ENCODE measurements around a stretch of chr18.

DNA sequence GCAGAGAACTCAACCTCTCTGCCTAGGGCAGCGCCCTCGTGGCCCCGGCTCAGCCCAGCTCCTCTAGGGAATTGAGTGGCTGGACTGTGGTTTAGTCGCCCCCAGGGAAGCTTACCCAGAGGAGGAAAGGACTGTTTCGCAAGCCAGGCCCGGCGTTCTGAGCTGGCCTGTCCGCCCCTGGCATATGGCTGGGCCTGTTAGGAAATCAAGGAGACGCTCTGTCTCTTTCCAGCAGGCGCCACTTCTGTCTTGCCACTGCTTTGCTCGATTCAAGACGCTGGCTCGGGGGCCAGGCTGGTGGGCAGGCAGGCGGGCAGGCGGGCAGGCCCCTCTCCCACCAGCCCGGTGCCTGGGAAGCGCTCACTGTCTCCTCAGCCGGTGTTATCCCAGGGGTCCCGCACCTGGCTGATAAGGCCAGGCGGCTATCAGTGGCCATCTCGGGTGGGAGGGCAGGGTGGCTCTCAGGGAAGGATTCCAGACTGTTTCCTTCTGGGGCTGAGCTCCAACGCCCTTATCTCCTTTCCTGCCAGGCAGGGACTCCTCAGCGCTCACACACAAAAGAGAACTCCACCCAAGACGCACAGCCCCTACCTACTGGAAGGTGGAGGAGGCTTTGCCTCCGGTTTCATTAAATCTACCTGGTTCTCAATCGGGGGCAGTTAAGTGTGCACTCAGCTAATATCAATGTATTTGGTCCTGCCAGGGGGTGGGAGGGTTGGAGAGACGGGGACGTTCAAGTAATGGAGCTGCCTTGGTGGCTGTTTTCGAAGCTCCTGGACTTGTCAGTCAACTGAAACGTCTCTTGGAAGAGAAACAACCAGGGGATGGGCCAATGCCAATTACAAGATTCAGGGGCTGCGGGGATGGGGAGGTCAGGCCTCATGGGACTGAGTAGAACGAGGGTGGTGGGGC, 109.1 kb downstream of the SMAD7 start:
- PRO-cap, result no peak

DNA sequence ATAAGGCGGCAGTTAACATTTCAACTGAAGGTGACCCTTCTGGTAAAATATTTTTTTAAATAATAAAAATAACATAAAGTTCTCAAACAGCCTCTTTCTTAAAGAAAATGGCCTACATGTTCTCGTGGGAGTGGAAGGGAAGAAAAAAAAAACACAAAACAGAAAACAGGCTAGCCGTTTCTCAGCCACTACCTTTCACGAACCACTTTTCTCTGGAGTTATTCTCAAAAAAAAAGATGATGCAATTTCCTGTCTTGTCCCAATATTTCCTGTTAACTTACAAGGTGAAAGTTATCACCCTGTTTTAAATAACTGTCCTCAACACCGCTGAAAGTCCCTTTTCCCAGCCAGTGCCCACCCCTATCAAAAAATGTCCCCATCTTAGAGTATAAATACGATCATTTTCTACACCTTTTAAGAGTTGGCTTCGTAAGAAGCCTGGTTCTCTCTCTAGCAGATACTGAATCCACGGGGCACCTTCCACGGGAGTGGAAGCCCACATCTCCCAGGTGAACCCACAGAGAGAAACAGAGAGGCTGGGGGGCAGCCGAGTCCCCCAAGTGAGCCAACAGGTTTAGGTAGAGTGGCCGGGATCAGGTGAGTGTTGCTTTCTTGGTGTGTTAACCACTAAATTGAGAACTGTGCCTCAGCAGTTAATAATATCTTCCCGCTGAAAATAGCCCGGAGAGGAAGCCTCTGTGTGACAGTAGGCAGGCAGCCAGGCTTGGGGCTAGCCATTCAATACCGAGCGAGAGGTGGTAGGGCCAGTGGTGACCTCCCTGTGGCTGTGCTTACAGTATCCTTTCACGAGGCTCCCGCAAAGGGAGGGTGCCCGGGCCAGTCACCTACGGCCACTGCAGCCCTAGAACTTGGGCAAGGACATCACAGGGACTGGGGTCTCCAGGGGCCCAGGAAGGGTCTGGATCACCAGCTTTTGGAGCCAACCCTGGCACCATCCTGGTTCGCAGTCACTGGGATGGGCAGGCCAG, 15.8 kb downstream of the SMAD7 start:
- PRO-cap, result no peak

DNA sequence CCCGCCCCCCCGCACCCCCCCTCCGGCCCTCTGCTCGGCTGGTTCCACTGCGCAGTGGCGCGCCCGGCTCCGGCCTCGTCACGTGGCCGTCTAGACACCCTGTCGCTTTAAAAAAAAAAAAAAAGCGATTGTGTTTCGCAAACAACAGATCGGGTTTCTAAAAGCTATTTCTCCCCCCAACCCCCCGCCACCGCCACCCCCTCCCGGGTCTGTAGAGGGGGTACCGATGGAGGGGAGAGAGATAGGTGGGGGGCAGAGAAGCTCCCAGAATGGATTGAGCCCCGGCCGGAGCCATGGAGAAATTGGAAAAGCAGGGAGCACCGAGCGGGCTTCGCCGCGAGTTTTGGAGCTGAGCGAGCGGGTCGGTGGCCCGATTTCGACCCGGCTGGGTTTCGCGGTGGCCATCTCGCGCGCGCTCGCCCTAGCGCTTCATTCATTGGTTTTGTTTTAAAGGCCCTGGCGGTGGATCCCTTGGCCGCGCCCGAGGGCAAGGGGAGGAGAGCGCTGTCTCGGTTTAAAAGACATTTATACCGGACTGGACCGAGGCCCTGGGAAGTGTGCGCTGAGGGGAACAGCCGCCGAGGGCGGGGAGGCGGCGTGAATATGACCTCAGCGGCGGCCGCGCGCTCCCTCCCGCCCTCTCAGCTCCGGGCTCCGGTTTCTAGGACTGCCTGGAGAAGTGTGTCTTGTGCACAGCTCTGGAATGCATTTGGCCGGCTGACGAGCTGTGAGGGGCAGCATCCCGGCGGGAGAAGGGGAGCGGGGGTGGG, 1.6 kb upstream of the SMAD7 start:
- PRO-cap, result bidirectional peak, plus-strand start at position 138 of the sequence, minus-strand start outside the sequence; bidirectional peak, plus-strand start at position 706 of the sequence, minus-strand start at position 564 of the sequence

DNA sequence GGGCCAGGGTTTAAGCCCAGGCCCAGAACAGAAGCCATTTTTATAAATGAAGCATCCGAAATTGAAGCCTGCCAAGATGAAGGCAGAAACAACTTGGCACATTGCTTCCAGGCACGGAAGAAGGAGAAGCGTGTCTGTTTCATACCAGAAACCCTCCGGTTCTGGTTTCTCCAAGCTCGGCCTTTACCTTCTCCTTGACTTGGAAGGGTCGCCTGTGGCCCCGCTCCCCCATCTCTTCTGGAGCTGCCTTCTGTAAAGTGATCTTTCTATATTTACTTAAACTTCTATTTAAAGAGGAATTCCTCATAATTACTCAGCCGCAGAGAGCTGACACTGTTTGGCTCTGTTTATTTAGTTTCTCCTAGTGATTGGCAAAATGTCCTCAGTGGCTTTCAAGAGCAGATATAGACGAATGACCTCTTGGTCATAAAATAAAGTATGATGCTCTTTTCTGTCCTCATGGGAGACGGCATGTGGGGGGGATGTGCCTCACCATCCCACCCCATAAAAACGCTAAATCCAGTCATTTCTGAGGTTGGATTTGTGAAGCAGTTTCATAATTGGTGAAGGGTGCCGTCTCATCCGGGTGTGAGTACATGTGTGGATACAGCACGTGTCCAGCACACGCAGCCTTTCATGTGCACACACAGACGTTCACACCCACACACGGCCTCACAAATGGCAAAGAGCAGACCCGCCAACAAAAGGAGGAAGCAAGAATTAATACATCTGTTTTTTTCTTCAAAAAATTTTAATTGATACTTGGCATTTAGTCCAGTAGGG, 43.3 kb upstream of the SMAD7 start:
- PRO-cap, result no peak

- PRO-cap, result no peak
Measured at GRCh38 chr18:49021327-49022034, 70.7 kb upstream of the SMAD7 start.

DNA sequence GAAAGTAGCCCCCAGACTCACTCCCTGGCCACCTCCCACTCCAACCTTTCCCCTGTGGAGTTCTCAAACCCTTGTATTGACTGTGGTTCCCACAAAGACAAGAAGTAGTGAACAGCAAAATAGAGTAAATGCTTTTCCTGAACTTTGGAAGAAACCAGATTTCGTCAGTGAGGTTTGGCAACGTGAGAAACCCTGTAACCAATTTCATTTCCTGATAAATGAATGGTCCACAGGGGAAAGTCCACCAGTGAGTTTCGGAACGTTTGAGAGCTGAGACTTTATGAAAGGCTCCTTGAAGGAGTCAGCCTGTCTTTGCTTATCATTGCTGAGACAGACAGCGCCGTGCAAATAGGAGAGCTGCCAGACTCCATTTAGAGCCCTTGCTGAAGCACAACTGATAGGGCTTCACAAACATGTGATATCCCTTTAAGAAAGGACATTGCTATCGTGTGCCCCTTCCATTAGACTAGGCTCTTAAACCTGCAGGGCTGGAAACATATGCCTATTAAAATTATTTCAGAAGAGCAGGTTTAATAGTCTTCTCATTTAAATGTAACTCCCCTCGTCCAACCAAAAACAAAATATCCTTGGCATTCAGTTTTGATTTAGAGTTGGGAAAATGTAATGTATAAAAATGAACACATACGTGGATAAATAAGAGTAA, 121.8 kb upstream of the SMAD7 start:
- PRO-cap, result no peak

GRCh38 chr18:49490542-49491021, 1.7 kb downstream of the RPL17 start:
- PRO-cap, result no peak

- PRO-cap, result no peak
Measured at GRCh38 chr18:49491102-49491569, 1.1 kb downstream of the RPL17 start.

GRCh38 chr18:49590418-49591058, 28.7 kb downstream of the LIPG start:
- PRO-cap, result no peak

GRCh38 chr18:49837454-49837852, 24.1 kb upstream of the ACAA2 start:
- PRO-cap, result no peak

DNA sequence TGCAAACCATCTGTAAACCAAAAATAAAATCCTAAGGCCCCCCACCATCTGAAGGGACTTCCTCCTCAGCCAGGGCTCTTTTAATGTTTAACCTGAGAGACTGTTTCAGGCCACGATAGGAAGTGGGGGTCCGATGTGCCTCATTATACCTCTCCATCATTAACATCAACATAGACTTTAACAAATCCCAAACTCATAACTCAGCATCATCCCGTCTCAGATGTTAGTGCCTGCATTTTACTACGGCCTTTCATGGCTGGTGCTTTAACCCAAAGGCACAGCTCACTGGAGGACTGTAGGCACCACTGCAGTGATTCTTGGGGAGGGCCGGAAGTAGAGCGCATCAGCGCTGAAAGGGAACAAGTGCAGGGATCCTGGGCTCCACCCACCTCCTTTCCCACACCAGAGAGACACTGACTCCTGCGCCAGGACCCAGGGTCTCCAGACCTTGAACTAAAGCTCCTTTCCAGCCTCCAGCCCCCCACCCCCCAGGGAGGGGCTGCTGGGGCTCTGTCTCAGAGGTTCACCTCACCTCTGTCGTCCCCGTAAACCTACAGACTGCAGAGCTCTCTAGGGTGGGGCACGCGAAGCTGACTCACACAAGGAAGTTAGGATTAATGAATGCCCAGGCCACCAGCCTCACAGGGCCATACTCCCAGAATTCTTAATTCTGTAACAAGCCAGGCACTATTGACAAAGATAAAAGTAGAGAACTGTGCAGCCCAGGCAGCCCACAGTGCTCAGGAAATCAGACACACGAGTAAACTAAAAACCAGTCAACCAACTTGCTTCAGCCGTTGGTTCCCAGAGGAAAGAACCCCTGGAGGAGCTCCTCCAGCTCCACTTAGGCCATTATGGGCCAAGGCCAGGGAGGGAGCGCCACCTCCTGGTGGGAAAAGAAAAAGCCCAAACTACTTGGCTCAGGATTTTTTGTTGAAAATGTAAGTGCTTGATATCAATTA, 45.0 kb upstream of the ACAA2 start:
- PRO-cap, result no peak

DNA sequence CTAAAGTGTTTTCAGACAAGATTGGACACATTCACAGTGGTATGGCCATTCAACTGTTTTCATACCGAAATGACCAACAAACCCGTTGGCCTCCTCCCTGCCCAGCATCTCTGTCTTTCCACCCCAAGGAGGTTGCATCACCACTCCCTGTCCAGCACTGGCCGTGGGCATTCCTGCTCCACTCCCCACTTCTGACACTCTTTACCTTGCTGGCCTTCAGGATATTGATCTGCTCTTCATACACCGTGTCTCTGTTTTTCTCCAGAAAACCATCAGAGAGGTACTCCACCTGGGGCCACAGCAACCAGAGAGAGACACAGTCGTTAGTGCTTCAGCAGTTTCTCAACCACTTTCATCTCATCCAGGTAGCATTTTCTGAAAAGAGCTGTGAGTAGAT, 139.7 kb upstream of the ACAA2 start:
- PRO-cap, result no peak

- PRO-cap, result no peak
Measured at GRCh38 chr18:50071081-50071749, 123.7 kb downstream of the MYO5B start.

GRCh38 chr18:50109945-50110690, 84.8 kb downstream of the MYO5B start:
- PRO-cap, result no peak

- PRO-cap, result no peak
Measured at GRCh38 chr18:50623435-50623946, 63.6 kb downstream of the MAPK4 start.

- PRO-cap, result no peak
Measured at GRCh38 chr18:50796593-50796880, 23.3 kb downstream of the MRO start.

DNA sequence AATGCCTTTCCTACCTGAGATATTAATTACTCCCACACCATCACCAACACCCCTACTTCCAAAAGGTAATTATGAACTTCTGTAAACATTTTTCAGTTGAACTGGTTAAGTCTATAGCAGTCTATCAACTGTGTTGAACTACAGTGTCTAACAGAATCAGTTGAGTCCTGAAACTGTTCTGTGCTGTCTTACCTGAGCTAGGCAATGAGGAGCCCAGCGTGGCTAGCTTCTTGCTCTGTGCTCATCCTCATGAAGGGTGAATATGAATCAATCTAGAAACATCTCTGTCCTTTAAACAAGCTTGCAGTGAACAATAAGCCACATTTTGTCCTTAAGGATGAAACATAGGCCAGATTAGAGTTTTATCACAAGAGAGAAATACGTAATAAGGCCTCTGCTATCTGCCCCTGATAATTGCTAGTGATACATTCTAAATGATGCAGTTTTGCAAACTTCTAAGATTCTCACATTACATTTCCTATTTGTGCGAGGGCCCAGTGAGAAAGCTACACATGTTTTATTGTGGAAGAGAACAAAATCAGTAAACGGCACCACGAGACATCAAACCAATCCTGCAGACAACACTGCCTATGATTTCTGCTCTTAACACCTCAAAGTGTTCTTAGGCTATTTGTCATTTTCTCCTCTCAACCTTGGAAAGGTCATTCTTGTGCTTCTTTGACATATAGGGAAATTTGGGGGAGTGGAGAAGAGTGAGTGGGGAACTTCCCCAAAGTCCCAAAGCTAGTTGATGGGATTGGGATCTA, 5.5 kb upstream of the MRO start:
- PRO-cap, result no peak

DNA sequence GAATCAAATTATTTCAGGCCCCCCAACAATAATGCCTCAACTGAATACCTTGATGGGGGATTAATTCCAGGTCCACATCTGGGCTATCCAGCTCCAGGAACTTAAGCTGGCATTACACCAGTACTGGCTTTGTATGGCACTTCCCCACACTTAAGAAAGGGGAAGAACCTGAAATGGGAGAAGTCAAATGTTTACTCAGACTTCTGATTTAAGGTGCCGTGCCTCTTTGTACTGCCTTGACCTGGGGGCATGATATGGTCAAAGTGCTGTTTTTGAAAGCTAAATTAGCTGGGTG, 24.2 kb upstream of the ME2 start:
- PRO-cap, result no peak

DNA sequence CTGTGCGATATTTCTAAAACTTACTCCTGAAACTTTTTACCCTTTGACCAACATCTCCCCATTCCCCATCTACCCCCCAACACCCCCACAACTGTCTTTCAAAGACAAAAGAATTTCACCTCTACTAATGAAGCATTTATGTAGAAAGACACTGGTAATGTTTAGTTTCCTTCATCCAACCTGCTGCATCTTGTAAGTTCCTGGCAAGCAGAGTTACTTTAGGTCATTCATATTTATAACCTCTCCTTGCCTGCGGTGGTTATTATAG, 1.2 kb upstream of the ME2 start:
- PRO-cap, result no peak

DNA sequence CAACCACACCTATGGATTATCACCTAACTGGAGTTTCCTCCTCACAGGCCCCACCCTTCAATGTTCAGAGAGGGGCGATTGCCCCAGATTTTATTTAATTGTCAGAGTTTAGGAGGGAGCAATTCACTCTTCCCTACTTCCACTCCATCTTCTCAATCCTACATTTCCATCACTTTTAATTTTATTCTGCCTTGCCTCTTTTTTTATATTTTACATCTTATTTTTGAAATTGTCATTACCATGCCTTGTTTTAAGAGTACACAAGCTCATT, 937 bp upstream of the ME2 start:
- PRO-cap, result no peak

Measured in left cardiac atrium (tissue), 1 donor.